Right ventricle myocardium (tissue), 1 donor: ENCODE measurements around a stretch of chr9.

GRCh38 chr9:83670976-83671759 is 36.6 kb downstream of the UBQLN1 start:
- PRO-cap, 2 experiments: no peak in any of the 2 experiments

- PRO-cap, 2 experiments: no peak in any of the 2 experiments
Measured at GRCh38 chr9:83968877-83969617, 11.0 kb downstream of the HNRNPK start.

DNA sequence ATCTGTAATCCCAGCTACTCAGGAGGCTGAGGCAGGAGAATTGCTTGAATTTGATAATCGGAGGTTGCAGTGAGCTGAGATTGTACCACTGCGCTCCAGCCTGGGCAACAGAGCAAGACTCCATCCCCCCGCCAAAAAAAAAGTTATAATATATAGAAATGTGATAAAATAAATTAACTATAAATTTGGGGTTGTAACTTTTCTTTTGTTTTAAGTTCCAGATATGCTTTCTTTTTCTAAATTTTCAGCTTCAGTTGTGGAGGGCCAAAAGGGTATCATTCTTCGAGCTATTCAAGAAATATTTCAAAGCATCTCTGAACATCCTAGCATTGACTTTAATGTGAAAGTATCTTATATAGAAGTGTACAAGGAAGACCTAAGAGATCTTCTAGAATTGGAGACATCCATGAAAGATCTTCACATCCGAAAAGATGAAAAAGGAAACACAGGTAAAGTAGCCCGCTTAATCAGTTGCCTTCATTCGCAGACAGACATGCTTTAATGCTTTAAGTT is 80.9 kb upstream of the AGTPBP1 start:
- PRO-cap, 2 experiments: no peak in any of the 2 experiments

- PRO-cap, 2 experiments: no peak in any of the 2 experiments
Measured at GRCh38 chr9:85839256-85840443, 97.9 kb upstream of the AGTPBP1 start.

- PRO-cap, 2 experiments: no peak in any of the 2 experiments
Measured at GRCh38 chr9:86079006-86079407, 20.4 kb downstream of the GOLM1 start.

- PRO-cap, 2 experiments: no peak in any of the 2 experiments
Measured at GRCh38 chr9:86300988-86301809, 18.9 kb upstream of the ISCA1 start.

DNA sequence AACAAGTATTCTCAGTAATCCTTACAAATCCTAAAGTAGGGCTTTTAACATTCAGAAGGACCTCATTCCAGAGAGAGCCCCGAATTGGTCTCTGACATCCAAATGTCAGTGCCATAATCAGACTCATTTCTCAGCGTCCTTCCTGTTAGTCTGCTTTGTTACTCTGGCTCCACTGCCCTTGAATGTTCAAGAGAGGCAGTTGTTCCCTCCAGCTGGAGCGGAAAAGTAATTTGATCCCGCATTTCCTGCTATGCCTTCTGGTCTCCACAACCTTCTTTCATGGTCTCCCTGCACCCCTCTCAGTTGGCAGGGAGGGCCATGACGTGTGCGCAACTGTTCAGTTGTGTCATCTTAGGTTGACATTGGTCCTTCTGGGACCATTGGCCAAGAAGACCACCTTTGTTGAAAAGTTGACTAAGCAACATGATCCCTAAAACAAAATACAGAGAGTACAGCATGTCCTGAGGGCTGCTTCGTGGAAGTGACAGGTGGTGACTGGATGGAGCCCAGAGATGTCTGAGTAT is 192.4 kb upstream of the TUT7 start:
- PRO-cap, 2 experiments: no peak in any of the 2 experiments

DNA sequence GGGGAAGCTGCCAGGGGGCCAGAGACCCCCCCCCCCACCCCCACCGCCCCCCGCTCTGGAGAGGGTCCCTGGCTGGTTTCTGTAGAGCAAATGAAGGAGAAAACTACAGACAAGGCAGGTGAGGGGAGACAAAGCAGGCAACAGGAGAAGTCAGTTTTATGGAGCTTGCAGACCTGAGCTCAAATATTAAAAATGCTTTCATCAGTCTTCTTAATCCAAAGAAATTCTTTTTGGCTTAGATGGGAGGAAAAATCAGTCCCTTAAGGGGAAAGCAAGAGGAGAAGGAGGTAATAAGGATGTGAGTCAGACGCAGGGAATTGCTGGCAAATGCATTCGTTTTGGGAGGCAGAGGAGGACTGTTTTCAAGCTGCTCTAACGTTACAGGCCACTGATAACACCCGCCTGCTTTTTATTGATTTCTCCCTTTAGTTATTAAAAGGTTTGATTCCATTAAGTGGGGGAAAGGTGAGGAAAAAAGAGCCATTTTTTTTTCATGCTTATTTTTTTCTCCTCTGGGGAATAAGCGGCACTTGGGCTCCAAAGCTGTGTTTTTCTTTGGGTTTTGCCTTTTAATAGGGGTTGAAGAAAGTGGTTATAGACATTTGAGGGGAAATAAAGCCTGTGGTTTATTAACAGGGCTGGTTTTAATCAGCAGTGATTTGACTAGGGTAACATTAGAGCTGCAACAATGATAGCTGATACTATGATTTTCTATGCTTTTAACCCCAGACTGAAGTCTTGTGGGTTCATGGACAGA is 225.4 kb downstream of the GAS1 start:
- PRO-cap, 2 experiments: no peak in any of the 2 experiments

GRCh38 chr9:86807311-86808053 is 139.8 kb downstream of the GAS1 start:
- PRO-cap, 2 experiments: no peak in any of the 2 experiments

DNA sequence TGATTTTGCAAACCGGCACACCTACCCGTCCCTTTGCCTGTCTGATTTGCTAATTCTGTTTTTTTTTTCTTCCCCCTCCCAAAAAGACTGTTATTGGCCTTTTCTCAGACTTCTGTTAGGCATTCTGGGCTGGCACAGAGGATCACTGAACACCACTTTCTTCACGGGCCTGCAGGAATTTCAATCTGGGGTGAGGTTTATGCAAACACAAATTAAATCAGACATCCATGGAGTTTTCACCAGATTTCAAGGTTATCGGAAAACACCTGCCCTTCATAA is 139.3 kb downstream of the GAS1 start:
- PRO-cap, 2 experiments: no peak in any of the 2 experiments

- PRO-cap, 2 experiments: peak in 2 of 2 experiments; most common plus-strand start chr9:86946396 (in 2); most common minus-strand start chr9:86946580 (in 2)
Measured at GRCh38 chr9:86946024-86946720, 1.1 kb downstream of the GAS1 start.

GRCh38 chr9:87404469-87404721 is 93.3 kb upstream of the DAPK1 start:
- PRO-cap, 2 experiments: no peak in any of the 2 experiments

GRCh38 chr9:87410537-87411400 is 86.9 kb upstream of the DAPK1 start:
- PRO-cap, 2 experiments: no peak in any of the 2 experiments

DNA sequence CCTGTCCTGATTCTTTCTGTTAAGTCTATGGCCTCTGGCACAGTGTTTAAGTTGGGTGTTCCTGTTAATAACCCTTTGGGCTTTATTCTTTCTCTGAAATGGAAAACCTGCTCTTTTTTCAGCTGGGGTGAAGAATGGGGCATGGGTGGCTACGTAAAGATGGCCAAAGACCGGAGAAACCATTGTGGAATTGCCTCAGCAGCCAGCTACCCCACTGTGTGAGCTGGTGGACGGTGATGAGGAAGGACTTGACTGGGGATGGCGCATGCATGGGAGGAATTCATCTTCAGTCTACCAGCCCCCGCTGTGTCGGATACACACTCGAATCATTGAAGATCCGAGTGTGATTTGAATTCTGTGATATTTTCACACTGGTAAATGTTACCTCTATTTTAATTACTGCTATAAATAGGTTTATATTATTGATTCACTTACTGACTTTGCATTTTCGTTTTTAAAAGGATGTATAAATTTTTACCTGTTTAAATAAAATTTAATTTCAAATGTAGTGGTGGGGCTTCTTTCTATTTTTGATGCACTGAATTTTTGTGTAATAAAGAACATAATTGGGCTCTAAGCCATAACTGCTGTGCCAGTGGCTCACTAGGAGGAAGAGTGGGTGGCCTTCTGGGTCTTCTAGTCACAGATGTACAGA is 5.1 kb downstream of the CTSL start:
- PRO-cap, 2 experiments: no peak in any of the 2 experiments

- PRO-cap, 2 experiments: no peak in any of the 2 experiments
Measured at GRCh38 chr9:88535919-88536536, 1.1 kb downstream of the NXNL2 start.

DNA sequence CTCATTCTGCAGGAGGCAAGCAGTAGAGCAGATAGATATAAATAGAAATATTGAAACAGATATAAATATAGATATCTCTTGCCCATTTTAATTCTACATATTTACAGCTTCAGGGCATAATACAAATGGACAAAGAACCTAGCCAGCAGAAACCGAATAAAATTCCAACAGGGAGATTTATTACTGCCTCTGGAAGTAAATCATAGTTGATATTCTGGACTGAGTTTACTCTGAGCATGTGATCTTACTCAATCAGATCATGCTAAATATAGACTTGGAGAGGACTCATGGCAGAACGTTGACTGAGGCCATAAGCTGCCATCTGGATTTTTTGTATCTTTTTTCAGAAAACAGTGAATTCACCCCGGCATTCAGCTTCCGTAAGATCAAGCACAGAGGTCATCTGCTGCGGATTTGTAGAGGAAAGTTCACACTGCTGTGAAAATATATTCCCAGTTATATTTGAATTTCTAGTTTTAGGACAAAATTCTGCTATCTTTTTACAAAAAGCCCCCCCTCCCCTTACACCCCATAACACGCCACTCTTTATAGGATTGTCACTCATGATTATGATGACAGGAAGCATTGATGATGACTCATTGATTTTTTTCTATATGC is 70.5 kb downstream of the NXNL2 start:
- PRO-cap, 2 experiments: no peak in any of the 2 experiments

DNA sequence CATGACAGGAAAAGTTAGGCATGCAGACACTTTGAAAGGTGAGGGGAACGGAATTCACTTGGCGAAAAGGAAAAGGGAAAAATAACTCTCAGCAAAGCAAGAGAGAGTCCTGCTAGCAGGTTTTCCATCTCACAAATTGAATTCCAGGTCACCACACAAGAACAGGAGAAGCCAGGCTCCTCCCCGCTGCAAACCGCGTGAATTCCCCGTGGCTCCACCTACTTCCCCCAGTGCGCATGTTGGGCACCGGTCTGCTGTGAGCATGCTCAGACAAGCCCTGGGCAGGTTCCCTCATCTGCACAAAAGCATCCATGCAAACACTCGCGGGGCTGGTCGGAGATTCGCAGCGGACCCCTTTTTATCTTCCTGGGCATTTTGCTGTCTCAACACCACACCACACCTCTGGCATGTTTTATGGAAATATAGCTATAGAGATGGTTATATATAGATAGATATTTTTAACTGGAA is 58.5 kb upstream of the S1PR3 start:
- PRO-cap, 2 experiments: no peak in any of the 2 experiments

DNA sequence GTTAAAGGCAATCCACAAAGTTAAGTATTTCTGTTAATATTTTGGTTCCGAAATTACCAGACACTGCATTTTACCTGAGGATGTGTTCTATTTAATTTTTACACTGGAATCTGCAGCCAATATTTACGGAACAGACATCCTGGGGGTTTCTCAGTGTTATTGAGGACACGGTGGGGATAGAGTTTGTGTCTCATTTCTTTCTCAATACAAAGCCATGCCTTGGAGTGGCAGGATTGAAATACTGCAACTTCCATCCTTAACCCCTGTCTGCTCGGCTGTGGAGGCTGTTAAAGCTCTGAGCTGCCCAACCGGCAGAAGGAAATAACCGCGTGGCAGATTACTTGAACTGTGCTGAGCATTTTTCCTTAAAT is 1.8 kb downstream of the SHC3 start:
- PRO-cap, 2 experiments: no peak in any of the 2 experiments

DNA sequence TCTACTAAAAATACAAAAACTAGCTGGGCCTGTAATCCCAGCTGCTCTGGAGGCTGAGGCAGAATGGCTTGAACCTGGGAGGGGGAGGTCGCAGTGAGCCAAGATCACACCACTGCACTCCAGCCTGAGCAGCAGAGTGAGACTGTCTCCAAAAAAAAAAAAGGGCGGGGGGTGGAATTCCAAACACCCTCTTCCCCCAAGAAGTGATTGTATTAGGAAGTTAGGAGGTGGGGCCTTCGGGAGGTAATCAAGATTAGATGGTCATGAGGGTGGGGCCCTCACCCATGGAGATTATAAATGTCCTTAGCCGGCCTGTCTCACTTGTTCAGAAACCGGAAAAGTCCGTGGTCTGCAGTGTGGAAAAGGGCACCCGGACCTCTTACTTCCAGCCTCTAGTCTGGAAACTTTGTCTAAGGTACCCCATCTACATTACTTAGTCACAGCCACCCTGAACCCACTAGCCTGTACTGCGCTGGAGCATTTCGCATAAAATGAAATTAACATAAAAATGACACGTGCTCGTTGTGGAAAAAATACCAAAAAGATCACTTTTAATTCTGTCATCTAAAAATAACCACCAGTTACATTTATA is 1.4 kb upstream of the CKS2 start:
- PRO-cap, 2 experiments: peak in 2 of 2 experiments; most common plus-strand start position 324 of the sequence (in 2); most common minus-strand start position 198 of the sequence (in 1)

DNA sequence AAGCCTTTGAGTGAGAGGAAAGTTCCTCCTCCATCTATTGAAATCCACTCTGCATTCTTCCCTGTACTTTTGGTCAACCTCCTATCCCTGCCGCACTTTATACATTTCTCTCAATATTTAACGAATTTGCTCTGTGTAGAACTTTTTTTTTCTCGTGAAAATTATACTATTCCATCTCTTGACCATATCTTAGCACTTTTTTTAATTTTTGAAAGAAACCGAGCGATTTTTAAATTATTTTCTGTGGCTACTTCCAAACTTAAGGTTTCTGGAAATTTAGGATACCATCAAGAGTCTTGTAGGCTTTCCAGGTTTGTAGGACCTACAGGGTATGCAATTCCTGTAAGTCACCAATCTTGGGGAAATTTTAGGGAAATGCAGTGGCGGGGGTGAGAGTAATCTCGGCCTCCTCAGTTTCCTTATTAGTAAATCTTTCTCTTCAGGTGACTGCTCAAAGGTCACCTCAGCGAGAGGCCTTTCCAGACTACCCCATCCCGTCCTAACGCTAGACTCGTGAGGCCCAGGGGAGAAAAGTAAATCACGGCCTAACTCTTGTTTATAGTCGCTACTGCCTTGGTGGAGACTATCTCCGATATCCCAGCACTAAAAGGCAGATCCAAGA is 498 bp upstream of the SECISBP2 start:
- PRO-cap, 2 experiments: no peak in any of the 2 experiments